ENCODE data around the gene ALDH3B1.

GRCh38 chr11:67804500-67804936 lies 130.1 kb upstream of the ALDH3B2 start:
- PRO-cap = no peak

- PRO-cap = no peak
These were observed 7.1 kb downstream of the UNC93B1 start for GRCh38 chr11:67996551-67997373.

- PRO-cap = no peak
These were observed 975 bp upstream of the UNC93B1 start for GRCh38 chr11:68004776-68005368.

DNA sequence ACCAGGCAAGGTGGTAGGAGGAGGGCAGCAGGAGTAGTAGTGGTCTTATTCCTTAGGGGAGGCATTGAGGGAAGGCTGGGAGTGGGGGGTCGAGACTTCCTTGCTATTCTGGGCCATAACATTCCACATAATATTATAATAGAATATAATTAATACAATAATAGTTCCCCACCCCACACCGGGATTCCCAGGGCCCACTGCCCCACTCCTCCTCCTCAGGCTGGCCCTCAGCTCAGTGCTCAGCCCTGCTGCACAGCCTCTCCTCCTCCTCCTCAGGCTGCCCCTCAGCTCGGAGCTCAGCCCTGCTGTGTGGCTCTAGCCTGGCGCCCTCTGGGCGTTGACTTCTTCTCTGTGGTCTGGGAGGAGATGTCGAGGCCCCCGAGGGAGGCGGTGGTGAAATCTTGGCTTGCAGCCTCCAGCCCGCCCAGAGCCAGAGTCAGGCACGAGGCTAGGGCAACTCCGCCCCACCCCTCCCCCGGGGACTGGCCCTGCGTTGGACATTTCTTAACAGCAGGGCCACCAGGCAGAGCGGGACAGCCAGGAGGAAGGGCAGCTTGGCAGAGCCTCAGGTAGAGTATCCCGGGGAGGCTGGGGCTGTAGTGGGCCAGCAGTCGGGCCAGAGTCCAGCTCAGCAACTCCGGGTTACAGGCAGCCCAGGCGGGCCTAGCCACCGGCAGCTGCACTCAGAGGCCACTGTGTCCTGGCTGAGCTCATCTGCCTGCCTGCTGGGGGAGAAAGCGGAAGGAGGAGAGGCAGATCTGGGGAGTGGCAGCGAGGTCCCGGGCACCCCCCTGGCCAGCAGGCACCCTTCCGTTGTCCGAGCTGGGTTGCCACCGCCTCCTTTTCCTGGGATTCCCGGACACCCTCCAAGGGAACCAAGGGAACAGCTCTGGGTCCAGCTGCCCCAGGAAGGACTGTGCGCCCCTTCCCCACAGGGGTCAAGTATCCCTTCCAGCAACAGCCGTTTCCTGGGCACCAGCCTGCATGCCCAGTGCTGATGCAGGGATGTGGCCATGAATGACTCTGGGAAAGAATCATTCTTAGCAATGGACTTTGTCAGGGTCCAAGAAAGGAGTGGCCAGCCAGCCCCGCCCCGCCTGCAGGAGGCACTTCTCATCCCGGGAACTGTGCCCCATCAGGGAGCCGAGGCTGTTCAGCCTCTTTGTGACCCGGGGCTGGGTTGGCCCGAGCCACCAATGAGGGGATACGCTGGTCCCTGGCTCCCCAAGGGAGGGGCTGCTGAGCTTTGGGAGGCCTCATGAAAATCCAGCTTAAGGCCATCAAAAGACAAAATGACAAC lies at the start of gene ALDH3B1:
Gene ALDH3B1, plus strand, starts transcription at position 504 of the 1,300 bp plus-strand sequence.
- PRO-cap = bidirectional peak, plus-strand start at position 531 of the sequence, minus-strand start at position 332 of the sequence

GRCh38 chr11:68058180-68058882 lies 19.5 kb downstream of the TCIRG1 start:
- PRO-cap = no peak

- PRO-cap = no peak
These were observed 1.1 kb downstream of the CHKA start for GRCh38 chr11:68120030-68120467.

DNA sequence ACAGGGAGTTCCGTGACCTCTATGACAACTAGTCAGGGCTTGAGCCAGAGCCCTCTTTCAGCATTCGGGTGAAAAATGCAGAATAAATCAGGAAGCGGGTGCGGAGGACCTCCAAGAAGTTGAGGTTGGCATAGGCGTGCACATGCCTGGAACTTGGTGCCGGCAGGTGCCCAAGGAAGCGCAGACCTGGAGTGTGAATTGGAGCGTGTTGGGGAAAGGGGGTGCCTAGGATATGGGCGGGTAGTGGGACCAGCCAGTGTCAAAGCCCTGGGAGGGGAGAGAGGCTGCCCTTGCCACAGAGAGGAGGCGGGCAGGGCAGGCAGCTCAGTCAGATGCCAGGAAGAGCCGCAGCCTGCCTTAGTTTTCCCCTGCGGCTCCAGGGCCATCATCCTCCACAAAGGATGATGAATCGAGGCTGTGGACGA lies 1.6 kb upstream of the KMT5B start:
- PRO-cap = bidirectional peak, plus-strand start at position 327 of the sequence, minus-strand start at position 188 of the sequence

DNA sequence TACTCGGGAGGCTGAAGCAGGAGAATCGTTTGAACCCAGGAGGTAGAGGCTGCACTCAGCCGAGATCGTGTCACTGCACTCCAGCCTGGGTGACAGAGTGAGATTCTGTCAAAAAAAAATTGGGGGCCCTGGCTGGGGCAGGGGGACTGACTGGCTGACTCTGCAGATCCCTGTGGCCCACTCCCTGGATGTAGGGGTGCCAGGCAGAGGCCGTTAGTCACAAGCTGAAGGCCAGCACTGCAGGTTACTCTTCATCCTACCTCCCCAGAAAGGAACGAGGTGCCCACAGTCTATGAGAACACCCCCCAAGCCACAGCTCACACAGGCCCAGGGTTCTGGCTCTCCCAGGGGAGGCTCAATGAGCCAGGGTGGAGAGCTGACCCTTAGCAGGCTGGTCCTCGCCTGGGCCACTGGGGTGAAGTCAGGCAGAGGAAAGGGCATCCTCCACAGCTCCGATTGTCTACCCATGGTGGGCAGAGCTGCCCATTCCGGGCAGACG lies 12.6 kb downstream of the C11orf24 start:
- PRO-cap = no peak

GRCh38 chr11:68270506-68271013 lies 1.2 kb downstream of the C11orf24 start:
- PRO-cap = no peak

DNA sequence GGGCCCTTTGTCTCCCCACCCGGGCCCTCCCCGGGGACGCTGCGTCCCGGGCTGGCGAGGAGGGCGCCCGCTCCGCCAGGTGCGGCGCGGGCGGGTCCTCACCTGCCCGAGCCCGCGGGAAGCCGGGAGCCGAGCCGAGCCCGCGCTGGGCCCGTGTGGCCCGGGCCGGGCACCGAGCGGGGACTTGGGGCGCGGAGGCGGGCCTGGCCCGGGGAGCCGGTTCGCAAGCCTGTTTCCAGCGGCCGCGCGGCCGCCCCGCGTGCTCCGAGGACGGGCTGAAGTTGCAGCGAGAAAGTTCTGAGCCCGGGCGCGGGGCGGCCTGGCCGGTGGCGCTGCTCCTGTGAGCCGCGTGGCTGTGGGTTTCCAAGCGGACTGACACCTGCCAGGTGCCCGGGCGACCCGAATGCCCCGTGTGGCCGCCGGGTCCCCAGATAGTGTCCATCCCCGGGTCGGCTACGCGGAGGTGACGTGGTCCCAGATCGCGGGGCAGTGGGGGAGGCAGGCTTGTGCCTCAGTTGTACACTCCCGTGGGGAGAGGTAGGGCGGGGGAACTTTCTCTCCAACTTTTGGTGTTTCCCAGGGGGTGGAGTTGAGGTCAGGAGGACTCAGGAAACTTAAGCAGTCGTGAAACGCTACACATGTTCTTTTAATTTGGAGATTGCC lies 720 bp downstream of the LRP5 start:
- PRO-cap = no peak

- PRO-cap = unidirectional peak, minus-strand start at chr11:68315297
These were observed 2.4 kb downstream of the LRP5 start for GRCh38 chr11:68314450-68315502.

GRCh38 chr11:68380344-68381091 lies 68.1 kb downstream of the LRP5 start:
- PRO-cap = no peak

GRCh38 chr11:68386179-68386718 lies 73.9 kb downstream of the LRP5 start:
- PRO-cap = no peak

DNA sequence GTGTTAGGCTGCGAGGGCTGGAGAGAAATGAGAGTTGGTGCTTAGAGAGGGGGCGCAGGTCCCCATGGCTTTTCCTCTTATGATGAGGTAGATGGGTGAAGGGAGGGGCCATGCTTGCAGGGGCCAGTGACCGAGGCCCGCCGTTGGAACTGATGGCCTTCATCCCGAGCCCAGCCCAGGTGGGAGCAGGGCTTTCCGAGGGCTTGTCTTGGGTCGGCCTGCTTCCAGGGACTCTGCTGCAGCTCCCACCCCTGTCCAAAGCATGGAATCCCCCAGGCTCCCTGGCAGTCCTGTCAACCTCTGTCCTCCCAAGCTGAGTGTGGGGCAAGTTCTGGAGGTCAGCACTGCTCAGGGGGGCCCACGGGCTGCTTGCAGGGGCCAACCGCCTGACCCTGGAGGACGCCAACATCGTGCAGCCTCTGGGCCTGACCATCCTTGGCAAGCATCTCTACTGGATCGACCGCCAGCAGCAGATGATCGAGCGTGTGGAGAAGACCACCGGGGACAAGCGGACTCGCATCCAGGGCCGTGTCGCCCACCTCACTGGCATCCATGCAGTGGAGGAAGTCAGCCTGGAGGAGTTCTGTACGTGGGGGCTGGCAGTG lies 34.8 kb upstream of the PPP6R3 start:
- PRO-cap = no peak

DNA sequence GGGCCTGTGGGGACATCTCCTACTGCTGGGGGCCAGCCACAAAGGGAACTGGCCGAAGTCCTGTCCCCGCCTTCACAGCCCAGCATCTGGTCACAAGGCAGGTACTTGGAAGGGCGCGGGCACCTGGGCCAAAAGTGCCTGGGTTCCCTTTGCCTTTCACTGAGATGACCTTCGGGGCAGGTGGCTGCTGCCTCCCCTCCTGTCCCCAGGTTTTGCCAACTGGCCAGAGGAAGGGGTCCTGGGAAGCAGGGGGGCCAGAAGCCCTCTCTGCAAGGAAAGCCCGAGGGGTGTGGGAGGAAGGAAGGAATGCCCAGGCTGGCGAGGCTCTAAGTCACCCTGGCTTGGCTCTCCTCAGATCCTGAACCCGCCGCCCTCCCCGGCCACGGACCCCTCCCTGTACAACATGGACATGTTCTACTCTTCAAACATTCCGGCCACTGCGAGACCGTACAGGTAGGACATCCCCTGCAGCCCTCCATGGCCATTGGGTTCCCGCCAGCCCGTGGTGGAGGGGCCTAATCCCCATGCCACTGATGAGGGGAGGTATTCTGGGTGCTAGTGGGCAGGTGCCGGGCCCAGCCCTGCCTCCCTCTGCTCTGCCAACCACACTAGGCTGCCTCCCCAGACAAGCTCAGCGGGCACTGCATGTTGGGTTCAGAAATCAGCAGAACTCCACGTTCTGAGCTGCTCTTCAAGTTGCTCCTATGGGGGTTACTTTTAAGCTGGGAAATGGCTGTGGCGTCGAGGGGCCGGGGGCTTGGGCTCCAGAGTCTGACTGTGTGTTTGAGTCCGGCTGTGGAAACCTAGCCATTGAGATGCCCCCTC lies 14.3 kb upstream of the PPP6R3 start:
- PRO-cap = no peak

- PRO-cap = no peak
These were observed 20.7 kb downstream of the PPP6R3 start for GRCh38 chr11:68481164-68481787.

DNA sequence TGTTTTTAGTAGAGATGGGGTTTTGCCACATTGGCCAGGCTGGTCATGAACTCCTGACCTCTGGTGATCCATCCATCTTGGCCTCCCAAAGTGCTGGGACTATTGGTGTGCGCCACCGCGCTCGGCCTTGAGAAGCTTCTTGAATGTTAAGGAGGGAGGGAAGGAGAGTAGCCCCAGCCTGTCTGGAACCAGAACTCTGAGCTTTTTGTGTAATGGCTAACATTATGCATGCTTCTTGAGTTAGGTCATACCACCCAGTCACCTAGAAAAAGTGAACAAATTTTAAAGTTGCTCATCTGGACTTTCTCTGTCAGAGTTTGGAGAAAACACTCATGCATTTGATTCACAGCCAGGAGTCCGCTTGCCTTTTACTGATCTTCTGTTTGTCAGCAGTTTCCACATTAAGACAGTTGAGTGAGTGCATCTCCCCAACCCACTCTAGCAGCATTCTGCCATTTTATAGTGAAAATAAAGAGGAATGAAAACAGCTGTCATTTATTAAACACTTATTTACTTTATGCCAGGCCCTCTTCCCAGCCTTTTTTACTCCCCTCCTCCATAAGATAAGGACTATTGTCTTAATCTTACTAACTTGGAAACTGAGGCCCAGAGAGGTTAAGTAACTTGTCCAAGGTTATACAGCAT lies 82.1 kb downstream of the PPP6R3 start:
- PRO-cap = no peak

DNA sequence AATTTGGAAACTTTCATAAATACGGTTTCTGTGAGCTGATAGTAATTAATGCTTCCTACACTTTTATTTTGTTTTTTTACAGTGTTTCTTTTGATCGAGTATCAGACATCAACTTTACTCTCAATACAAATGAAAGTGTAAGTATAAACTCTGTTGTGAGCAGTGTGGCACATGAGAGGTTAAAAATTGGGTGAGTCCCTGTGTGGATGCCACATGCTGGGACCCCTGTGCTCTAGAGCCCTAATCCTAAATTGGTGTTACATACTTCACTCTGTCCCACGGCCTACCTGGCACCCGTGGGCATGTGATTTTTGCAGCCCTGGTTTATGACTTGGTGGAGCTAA lies 93.8 kb upstream of the GAL start:
- PRO-cap = no peak

GRCh38 chr11:68591338-68591777 lies 93.0 kb upstream of the GAL start:
- PRO-cap = no peak

- PRO-cap = no peak
These were observed 21.6 kb upstream of the TESMIN start for GRCh38 chr11:68772807-68773447.

Measured in Metastatic Pancreatic Carcinoma in the Ovary (tissue), 1 donor.